Retinal pigment epithelial cell (primary cell): ENCODE measurements around a stretch of chr17.

- RRBS: no CpG with 5 or more reads among the region's 10 CpGs
Measured at GRCh38 chr17:78416732-78417374, 38.4 kb downstream of the PGS1 start.

DNA sequence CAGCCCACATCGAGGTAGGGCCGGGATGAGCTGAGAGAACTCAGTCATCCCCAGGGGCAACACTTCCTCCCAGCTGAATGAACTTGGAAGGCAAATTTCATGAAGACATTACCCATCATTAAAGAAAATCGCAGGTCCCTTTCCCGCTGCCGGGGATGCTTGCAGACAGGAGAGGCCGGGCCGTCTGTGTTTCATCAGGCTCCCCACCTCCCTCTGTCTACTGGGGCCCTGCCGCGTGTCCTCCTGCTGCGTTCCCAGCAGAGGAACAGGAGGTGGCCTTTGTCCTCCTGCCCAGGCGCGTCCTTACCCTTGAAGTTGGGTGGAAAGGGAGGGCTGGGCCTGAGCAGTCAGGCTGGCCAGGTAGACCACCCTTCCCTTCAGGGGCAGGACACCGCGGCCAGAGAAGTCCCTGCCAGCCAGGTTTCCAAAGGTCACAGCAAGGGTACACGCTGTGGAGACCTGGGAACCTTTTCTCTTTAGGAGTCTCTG is 11.4 kb upstream of the DNAH17 start:
- RRBS: no CpG with 5 or more reads among the region's 15 CpGs

GRCh38 chr17:78665989-78666593 is 88.9 kb upstream of the DNAH17 start:
- RRBS: no CpG with 5 or more reads among the region's 11 CpGs

DNA sequence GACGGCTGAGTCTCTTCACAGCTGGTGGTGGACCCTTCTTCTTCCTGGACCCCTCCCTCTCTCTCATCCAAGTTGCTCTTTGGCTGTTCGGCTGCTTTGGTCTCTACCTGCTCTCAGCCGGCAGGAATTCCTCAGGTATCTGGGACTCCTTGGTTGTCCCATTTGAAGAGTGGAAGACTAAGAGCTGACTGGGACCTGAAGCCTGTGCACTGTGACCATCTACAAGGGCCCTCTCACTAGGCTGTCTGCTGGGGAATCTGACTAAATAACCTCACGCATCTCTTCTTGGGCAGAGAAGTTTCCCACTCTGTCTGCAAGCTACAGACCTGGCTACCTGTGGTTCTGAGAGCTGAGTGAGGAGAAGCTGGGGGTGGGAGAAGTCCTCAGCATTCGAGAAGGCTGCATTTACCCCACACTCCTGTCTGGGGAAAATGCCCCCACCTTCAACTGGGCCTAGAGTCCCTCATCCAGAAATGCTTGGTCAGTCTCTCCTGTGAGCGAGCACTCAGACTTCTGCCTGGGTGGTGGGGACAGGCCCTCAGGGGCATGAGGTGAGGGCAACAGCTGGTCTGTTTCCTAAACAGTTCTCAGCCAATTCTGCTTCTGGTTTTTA is 98.8 kb downstream of the CYTH1 start:
- RRBS: no CpG with 5 or more reads among the region's 6 CpGs

DNA sequence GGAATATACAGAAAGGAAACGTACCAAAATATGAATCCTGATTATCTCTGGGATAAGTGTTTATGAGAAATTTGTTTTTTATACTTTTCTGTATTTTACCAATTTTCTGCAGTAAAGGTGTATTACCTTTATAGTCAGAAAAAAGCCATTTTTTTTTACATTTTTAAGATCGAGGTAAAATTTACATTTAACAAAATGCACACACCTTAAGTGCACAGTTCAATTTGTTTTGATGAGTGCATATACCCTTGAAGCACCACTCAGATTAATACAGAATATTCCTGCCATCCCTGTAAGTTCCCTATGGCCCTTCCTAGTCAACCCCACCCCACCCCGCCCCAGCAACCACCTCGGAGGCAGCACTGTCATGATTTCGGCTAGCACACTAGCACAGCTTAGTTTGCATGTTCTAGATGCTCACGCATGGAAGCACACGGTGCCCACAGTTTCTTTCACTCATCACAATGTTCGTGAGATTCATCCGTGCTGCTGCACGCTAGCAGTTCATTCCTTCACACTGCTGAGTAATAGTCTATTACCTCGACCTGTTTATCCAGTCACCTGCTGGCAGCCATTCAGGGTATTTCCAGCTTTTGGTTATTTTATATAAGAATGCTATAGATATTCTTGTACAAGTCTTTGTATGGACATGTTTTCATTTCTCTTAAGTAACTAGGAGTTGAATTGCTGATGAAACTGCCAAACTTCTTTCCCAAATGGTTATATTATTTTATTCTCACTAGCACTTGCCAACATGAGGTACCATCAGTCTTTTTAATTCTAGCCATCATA is 75.9 kb downstream of the CYTH1 start:
- RRBS: no CpG with 5 or more reads among the region's 11 CpGs

DNA sequence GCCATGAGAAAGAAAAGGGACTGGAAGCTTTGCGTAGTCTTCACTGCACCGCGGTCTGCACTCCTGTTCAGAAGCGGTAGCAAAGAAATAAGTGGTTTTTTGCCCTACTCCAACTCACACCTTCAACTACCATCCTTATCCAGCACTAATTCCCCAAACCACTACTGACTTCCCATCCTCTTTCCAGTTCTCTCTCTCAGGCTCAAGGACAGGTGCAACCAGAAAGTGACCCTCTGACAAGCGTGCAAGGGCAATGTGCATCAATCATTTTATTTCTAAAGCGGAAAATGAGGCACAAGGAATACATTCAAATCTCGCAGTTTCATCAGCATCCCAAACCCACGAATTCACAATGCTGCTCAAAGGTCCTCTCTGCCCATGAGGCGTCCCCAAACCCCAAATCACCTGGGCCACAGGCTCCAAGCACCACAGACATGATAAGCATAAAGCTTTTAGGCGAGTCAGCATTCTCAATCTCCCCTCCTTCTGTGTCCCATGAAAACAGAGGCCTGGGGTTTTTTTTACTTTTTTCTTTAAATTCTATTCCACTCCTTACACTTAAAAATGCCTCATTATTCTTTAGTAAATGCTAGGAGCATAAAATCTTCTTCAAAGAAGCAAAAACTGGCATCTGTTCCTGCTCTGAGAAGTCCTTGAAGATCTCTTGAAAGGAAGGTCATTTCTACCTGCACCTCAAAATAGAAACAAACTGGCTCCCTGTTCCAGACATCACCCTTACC is 55.1 kb downstream of the CYTH1 start:
- RRBS: no CpG with 5 or more reads among the region's 10 CpGs

GRCh38 chr17:78748648-78749291 is 33.3 kb downstream of the CYTH1 start:
- RRBS: no CpG with 5 or more reads among the region's 9 CpGs

GRCh38 chr17:78775538-78775983 is 6.5 kb downstream of the CYTH1 start:
- RRBS: no CpG with 5 or more reads among the region's 2 CpGs

- RRBS: no CpG with 5 or more reads among the region's 21 CpGs
Measured at GRCh38 chr17:78794830-78795476, 12.9 kb upstream of the CYTH1 start.

DNA sequence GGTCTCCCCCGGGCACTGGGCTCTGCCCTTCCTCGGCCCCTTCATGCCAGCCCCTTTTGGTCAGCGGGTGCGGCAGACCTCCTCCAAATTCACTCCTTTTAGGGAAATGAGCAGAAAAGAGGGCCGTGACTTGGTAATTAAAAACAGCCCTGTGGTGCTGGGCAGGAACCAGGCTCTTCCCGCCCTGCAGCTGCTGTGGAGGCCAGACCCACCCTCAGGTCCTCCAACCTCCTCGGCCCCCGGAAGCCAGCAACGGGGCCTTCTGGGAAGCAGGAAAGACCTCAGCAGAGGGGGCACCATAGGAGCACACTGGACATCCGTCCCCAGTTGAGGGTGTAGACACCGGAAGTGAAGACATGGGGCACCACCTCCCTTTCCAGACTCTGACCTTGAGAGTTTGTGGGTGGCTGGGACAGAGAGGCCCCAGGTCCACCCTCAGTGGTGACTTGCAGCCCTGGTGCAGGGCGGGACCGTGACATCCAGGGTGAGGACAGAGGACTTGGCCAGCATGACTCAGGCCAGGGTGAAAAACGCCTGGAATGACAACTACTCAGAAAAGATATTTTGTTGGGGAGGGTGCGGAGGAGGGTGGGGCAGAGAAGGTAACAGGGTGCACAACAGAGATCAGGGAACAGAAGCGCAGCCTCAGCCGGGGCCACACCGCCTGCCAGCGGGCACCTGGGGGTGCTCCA is 19.9 kb downstream of the CEP295NL start:
- RRBS: 3% methylated on average over 7 of the region's 19 CpGs

- RRBS: no CpG with 5 or more reads among the region's 16 CpGs
Measured at GRCh38 chr17:78947283-78948049, 22.3 kb upstream of the TIMP2 start.

- RRBS: no CpG with 5 or more reads among the region's 19 CpGs
Measured at GRCh38 chr17:78966484-78966913, 13.2 kb downstream of the LGALS3BP start.

DNA sequence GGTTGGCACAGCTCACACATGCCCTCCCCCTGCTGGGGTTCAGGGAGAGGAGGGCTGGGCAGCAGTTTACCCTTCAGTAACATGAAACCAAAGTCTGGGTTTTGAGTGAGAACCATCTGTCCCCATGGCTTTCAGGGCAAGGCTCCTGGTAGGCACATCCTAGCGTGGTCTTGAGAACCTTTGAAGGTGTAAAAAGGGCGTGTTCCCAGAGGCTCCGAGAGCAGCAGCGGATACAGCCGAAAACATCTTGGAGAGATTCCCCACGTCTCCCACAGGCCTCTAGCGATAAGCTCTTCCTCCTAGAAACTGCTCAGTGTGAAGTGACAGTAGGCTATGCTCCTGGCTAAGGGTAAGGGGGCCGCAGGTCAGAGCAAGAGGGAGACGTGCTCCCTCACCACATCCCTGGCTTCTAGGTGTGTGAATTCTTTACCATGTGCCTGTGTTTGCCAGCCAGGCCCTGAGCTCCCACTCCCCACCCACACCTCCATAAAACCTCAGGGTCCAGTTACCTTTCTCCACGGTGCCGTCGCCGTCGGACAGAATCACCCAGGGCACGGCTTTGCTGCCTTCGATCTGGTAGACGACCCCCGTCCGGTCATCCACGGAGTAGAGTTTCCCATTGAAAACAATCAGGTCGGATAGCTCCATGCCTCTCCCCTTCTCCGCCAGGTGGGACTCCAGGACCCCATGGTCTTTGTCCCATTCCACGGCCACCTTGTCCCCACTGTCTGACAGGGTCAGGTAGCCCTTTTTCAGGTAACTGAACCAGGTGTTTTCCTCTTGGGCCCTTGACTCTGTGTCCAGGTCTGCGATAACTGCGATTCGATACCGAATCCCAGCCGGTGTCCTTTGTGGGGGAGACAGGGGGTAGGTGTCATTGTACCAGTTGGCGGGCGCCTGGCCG is 12.8 kb downstream of the CANT1 start:
- RRBS: 86% methylated on average over 1 of the region's 31 CpGs

GRCh38 chr17:79073373-79074083 is 1.1 kb upstream of the ENGASE start:
- RRBS: no CpG with 5 or more reads among the region's 11 CpGs

DNA sequence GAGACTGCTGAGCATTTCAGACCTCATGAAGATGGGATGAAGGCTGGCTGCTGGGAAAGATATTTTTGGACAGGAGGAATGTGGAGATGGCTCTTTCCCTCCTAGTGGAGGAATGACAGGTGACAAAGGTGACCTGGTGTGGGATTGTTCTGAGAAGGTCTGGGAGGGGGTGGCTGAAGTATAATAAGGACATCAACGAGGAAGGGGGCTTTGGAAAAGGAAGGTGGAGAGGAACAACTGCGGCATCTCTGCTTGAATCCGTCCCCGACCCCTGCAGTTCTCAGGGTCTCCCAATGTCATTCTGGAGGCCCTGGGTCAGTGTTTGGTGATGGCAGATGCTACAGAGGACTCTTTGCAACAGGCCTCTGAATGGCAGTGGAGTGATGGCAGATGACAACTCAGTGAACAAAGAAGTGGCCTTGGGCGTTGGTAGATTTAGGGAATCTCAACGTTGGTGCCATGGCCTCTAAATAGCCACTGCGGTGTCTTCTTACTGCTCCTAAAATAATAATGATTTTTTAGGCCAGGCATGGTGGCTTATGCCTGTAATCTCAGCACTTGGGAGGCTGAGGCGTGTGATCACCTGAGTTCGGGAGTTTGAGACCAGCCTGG is 1.2 kb downstream of the ENGASE start:
- RRBS: no CpG with 5 or more reads among the region's 9 CpGs

- RRBS: 1% methylated on average over 107 of the region's 140 CpGs
Measured at GRCh38 chr17:79182718-79183803, 108.4 kb downstream of the ENGASE start.

DNA sequence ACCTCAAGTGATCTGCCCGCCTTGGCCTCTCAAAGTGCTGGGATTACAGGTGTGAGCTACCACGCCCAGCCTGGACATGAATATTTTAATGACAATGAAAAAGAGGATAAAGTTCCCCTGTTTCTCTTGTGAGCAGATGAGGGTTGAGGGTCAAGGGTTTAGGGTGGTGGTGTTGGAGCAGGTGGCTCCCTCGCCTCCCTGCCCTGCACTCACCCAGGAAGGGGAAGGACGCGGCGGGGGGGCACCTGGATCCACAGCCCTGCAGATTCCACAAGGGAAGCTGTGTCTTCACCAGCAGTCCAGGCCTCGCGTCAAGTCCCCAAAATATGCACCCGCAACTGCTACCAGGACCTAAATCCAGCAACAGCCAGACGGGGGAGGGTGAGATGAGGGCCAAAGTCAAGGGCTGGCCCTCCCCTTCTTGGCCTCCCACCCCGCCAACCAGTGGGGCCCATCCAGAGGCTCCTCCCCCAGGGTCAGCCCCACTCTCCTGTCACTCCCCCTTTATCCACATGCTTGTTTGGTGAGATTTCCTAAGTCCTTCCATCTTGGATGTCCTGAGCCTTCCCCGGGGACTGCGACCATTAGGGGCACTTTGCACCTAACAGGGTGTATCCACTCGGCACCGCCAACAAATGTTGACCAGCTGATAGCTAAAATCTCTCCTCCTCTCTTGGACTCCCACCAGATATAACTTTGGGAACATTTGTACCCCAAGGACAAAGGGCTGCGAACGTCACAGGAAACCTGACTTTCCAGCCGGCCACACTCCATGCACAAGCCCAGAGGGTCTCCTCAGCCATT is 138.7 kb downstream of the ENGASE start:
- RRBS: no CpG with 5 or more reads among the region's 18 CpGs

GRCh38 chr17:79470196-79470431 is 140.7 kb downstream of the RBFOX3 start:
- RRBS: no CpG with 5 or more reads among the region's 6 CpGs

DNA sequence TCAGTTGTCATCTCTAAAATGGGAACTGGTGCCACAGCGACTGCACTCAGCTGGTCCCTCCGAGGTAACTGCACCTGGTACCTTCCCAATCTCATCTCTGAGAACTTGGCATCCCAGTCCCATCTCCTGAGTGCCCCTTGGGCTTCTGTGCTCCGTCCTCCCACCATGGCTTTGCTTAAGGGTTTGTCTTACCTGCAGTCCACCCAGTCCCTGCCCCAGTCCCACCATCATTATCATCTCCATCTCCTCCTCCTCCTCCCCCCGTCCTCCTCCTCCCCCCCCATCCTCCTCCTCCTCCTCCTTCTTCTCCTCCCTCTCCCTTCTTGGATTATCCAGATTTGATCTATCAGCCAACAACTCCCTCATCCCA is 30.9 kb downstream of the RBFOX3 start:
- RRBS: no CpG with 5 or more reads among the region's 4 CpGs

- RRBS: 0% methylated on average over 1 of the region's 40 CpGs
Measured at GRCh38 chr17:79811367-79812020, 14.6 kb upstream of the CBX8 start.